Hepatocyte (in vitro differentiated cells and primary cell): ENCODE results near the genes MFN2 and PRAMEF4.

- RAMPAGE, long total RNA = no peak
- RRBS = no CpG with 5 or more reads among the region's 44 CpGs
These were observed 16.5 kb upstream of the AGTRAP start for GRCh38 chr1:11719294-11720022.

- RAMPAGE, long total RNA = no peak
- RRBS = no CpG with 5 or more reads among the region's 16 CpGs
These were observed 6.4 kb upstream of the AGTRAP start for GRCh38 chr1:11729415-11730067.

GRCh38 chr1:11794089-11794556 is 11.6 kb downstream of the MTHFR start:
- RAMPAGE, long total RNA = no peak
- RRBS = no CpG with 5 or more reads among the region's 7 CpGs

GRCh38 chr1:11802469-11802954 is 3.3 kb downstream of the MTHFR start:
- RAMPAGE, long total RNA = no peak
- RRBS = no CpG with 5 or more reads among the region's 5 CpGs

DNA sequence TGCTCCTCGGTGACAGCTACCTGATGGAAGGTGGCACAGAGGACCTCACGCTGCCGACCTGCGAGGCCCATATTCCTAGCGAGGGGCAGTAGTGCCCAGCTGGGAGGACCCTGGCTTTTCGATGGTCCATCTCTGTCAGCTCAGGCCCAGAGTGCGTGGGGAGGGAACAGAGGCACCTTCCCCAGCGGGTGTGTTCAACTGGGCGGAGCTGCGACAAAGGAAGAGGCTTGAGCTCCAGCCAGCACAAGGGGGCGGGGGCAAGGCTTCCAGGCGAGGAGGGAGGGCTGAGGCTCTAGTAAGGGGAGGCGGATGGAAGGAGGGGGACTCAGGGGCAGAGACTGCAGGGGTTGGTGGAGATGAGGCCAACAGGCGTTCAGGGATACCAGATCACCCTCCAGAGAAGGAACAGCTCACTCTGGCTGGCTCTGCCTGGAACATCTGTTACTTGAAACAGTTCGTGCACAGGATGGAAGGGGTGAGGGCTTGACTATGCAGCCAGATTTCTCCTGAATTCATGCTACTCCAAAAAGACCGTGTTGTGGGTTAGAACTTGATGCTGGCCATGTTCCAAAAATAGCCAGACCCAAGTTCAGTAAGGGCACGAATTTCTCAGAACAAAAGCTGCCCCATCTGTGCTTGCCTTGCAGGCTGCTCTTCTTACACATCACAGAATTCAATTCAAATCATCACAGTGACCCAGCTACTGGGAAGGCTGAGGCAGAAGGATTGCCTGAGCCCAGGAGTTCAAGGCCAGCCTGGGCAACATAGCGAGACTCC is 2.2 kb downstream of the MTHFR start:
- RAMPAGE, long total RNA = no peak
- RRBS = no CpG with 5 or more reads among the region's 18 CpGs

GRCh38 chr1:11979376-11980546 is at the start of gene MFN2:
Gene MFN2 (plus strand): TSS chr1:11980444.
- RAMPAGE, long total RNA = no peak
- RRBS = 2% methylated on average over 38 of the region's 83 CpGs

DNA sequence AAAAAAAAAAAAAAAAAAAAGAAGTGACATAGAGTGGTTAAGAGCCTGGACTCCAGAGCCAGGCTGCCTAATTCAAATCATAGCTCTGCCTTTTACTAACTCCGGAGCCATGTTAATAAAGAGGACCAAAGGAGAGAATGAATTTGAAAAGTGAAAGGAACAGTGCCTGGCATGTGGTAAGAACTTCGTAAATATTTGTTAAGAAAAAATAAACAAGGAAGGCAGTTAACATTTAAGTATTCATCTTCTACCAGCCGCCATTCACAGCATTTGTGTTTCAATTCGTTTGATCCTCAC is 11.6 kb downstream of the MFN2 start:
- RAMPAGE, long total RNA = no peak
- RRBS = no CpG with 5 or more reads among the region's 4 CpGs

GRCh38 chr1:11992325-11992683 is 12.1 kb downstream of the MFN2 start:
- RAMPAGE, long total RNA = no peak
- RRBS = no CpG with 5 or more reads among the region's 10 CpGs

GRCh38 chr1:12161534-12162435 is 5.0 kb upstream of the TNFRSF1B start:
- RAMPAGE, long total RNA = no peak
- RRBS = 45% methylated on average over 2 of the region's 9 CpGs

- RAMPAGE, long total RNA = no peak
- RRBS = no CpG with 5 or more reads among the region's 2 CpGs
These were observed 3.0 kb downstream of the TNFRSF1B start for GRCh38 chr1:12169798-12170149.

GRCh38 chr1:12185352-12186534 is 19.0 kb downstream of the TNFRSF1B start:
- RAMPAGE, long total RNA = no peak
- RRBS = no CpG with 5 or more reads among the region's 22 CpGs

DNA sequence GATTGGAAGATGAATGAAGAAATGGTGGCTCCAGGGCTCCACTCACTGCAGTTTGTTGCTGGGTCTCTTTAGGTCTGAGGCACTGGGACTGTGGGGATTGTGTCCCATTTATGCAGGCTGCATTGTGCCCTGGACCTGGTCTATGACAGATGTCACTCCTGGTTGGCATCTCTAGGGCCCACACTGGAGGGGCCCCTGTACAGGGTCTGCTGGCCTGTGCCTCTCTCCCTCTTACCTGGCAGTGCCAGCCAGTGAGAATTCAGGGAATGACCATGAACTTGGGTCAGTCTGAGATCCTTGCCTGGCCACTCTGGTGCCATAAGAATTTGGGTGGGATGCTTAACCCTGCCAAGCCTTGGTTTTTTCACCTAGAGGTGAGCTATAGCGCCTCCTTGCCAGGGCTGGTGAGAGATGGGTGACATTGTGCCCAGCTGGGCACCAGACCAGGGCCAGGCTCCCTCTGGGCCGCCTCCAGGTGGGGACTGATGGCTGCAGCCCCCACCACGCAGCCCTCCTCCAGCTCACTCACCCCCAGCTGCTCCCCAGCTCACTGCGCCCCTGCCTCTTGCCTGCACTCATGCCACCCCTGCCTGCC is 26.9 kb upstream of the VPS13D start:
- RAMPAGE, long total RNA = no peak
- RRBS = no CpG with 5 or more reads among the region's 4 CpGs

DNA sequence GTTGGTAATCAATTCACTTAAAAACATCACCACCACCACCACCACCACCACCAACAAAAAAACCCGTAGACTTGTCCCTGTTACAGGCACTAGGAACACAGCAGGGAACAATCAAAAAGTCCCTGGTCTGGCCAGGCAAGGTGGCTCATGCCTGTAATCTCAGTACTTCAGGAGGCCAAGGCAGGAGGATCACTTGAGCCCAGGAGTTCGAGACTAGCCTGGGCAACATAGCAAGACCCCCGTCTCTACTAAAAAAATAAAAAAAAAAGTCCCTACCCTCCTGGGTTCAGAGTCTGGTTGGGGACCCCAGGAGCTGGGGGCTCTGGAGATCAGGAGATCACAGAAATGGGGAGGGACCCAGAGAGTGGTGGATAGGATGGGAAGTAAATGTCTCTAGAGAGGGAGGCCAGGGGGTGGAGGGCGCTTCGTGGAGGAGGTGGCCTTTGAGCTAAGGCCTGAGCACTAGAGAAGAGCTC is 25.0 kb upstream of the VPS13D start:
- RAMPAGE, long total RNA = no peak
- RRBS = no CpG with 5 or more reads among the region's 5 CpGs

DNA sequence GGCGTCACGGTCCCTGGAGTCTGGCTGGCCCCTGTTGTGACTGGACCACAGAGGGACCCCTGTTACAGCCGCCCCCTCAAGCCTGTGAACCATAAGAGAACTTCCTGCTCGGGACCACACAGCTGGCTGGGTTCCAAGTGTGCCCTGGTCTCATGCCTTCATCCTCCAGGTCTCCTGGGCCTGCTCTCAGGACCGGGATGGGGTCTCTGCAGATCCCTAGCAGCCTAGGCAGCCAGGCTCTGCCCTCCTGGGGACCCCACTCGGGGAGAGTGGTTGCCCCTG is 20.6 kb upstream of the VPS13D start:
- RAMPAGE, long total RNA = no peak
- RRBS = no CpG with 5 or more reads among the region's 6 CpGs

GRCh38 chr1:12293369-12293957 is 63.6 kb downstream of the VPS13D start:
- RAMPAGE, long total RNA = no peak
- RRBS = no CpG with 5 or more reads among the region's 12 CpGs

GRCh38 chr1:12337790-12338437 is 108.1 kb downstream of the VPS13D start:
- RAMPAGE, long total RNA = no peak
- RRBS = no CpG with 5 or more reads among the region's 5 CpGs

- RAMPAGE, long total RNA = no peak
- RRBS = no CpG with 5 or more reads among the region's 6 CpGs
These were observed 151.6 kb downstream of the VPS13D start for GRCh38 chr1:12381362-12381913.

DNA sequence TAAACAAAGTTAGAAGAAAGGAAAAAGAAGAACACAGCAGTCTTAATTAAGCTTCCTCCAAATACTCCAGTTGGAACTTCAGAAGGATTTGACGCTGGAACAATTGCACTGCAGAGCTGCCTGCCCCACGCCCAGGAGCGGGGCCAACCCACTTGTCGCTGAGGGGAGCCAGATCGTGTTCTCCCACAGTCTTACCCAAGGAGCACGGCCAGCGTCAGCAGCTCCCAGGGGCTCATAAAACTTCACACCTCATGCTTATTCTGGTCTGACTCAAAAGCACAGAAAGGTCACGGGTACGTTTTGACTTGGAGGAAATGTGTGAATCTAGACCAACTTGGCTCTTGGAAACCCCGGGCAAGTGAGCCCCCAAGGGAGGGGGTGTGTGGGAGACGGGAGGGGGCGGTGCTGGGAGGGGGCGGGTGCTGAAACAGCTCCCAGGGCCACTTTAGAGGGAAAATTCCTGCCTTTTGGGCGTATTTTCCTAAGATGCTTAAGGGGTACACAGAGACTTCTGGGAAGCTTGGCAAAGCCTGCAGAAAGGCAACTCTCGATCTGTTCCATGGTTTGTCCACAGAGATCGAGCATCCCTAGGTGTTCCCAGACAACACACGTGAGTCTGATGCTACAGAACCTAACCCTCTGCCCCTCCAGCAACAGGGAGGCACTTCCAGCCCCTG is 99.0 kb downstream of the DHRS3 start:
- RAMPAGE, long total RNA = no peak
- RRBS = no CpG with 5 or more reads among the region's 17 CpGs

DNA sequence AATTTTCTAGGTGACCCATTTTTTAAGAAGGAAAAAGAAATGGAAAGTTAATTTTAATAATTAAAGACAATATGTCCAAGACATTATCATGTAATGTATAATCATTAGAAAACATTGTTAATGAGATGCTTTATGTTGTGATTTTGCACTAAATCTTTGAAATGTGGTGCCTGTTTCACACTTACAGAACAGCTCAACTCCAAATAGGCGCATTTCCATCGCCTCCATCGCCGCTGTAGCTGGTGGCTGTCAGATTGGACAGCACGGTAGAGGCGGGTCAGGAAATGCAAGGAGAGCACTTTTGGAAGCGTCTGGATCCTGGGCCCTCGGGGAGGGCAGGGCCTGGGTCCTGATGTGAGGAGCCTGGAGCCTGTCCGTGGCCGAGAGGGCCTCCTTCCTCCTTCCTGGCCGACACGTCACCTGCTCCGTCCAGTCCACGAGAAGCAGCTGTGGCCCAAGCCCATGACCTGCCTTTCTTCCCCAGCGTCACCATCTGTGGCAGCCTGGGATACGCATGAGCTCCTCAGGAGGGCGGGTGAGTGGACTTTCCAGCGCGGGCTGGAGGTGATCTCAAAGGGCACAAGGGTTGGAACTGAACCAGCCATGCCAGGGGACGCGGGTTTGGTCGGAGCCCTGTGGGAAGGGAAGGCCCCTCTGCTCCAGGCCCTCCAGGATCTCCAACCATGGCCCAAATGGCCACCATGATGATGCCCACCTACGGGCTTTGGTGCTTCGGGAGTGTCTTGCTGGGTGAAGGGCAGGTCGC is 90.6 kb downstream of the DHRS3 start:
- RAMPAGE, long total RNA = no peak
- RRBS = no CpG with 5 or more reads among the region's 25 CpGs

DNA sequence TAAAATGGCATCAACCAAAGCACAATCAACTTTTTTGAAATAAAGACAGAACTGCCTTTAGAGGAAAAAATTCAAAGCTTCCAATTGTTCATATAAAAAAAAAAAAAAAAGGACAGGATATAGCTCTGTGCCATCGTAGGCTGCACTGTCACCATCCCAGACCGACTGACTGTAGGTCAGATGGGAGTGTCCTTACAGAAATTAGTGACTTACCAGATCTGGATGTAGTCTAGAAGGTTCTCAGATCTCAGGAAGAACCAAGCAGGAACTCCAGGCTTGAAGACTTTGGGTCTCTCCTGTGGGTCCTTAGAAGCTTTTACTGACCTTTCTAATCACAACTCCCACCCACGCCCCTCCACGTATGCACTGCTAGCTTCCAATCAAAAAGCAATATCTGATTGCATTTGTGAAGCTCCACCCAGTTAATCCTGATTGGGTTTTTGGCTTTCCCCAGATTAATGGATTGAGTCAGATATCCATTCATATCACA is at the start of gene PRAMEF4:
Gene PRAMEF4, minus strand, starts transcription at position 268 of the 490 bp plus-strand sequence.
- RAMPAGE, long total RNA = no peak
- RRBS = no CpG with 5 or more reads among the region's 4 CpGs